ENCODE measurements around the genes PLEKHH3, RPL27, TMEM106A and CFAP97D1.

DNA sequence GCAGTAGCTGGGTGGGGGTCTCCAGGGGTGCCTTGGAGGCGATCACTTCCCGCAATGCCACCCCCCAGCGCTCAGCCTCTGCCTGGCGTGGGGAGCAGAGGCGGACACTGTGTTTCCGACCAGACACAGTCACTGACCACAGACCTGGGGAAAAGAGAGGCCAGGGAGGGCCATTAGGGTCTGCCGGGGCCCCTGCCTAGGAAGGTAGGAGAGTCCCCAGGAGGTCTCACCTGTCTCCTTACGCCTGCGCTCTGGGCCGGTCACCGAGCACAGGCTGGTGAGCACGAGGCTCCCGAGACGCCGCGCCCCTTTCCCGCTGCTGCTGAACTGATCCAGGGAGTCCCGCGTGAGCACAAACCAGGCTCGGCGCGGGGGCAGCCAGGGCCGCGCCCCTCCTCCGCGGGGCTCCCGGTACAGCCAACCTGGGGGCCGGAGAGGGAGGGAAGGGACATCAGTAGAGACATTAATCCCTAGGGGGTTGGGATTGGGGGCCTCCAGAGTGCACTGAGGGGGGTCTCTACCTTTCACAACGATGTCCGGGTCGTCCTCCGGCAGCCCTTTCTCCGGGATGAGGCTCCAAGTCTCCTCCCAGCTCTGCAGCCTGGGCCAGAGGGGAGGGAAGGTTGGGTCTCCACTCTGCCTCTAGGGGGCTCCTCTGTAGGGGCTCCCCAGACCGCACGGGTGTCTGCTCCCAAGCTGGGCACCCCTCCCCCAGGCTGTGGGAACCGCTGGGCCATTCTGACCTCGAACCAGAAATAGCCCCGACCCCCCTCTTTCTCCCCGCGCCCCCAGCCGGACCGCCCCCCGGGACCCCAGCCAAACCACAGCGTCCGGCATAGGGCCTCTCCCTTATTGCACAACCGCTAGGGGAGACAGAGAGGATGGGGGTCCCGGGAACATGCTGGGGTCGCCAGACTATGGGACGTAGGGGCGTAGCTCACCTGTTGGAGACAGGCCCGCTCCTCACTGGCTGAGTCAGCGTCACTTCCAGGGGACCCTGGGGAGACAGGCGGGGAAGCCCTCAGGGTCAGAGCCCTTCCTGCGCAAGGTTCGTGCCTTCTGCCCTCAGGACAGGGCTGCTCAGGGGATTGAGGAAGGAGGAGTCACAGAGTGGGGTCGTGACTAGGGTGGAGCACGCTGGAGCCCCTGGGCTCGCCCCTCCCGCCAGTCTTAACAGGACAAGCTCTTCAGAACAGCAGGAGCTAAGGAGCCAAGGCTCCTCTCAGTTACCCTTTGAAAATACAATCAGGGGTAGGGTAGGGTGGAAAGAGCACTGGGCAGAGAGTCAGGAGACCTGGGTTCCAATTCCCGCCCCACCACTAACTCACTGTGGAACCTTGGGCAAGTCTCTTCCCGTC, 2.9 kb downstream of the PLEKHH3 start:
- RRBS, result 3% methylated on average over 7 of the region's 61 CpGs

GRCh38 chr17:42676254-42677203, at the start of gene PLEKHH3:
TSS of gene PLEKHH3 (minus strand) at chr17:42676994.
- RRBS, result 2% methylated on average over 30 of the region's 79 CpGs

- RRBS, result no CpG with 5 or more reads among the region's 10 CpGs
Observed at GRCh38 chr17:42798058-42798326, 512 bp downstream of the COA3 start.

DNA sequence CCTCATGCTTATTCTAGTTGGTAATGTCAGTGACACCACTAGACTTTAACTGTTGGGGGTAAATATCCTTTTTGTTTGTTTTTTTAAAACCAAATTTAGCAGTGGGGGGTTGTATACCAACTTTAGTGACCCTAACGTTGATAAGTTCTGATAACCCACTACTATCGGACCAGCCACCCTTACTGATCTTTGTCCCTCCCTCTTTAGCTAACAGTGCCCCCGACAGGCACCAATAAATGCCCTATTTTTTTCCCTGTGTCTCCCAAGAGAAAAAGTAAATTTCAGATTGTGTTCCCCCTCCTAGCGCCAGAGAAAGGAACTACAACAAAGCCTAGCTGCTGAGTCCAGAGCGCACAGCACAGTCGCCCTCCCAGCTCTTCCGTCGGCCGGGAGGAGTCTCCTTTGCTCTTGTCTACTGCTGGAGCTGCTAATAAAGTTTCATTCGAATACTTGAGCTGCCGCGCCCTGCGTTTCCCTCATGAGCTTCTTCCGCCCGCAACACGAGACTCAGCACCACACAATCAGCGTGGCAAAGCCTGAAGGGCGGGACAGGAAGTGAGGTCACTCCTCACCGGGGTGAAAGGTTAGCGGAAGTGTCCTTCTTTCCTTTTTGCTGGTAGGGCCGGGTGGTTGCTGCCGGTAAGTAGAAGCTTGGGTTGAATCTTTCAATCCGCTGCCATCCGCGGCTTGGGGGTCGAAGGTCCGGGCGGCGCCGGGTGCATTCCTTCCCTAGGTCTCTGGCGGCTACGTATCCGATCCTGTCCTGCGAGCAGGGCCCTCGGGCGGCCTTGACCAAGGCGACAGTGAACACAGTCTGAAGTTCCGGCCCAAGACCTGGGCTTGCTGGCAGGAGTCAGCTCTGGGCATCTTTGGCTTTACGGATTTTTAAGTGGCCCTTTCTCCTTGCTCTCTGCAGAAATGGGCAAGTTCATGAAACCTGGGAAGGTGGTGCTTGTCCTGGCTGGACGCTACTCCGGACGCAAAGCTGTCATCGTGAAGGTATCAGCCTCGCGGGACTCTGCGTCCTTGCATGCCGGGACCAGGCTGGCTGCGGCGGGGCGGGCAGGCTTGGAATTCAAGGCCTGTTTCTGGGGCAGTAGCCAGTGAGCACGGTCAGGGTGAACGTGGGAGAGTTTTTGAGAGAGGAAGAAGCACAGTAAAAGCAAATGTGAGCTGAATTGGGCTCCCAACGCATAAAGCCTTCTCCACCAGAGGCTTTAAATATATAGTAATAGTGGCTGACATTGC, at the start of gene RPL27:
Gene RPL27 (plus strand): TSS at position 587 of the 1,248 bp plus-strand sequence.
- RRBS, result 5% methylated on average over 18 of the region's 53 CpGs

- RRBS, result no CpG with 5 or more reads among the region's 5 CpGs
Observed at GRCh38 chr17:43020058-43020587, 2.1 kb downstream of the VAT1 start.

GRCh38 chr17:43135402-43135844, 10.3 kb upstream of the BRCA1 start:
- RRBS, result no CpG with 5 or more reads among the region's 21 CpGs

- RRBS, result 4% methylated on average over 13 of the region's 56 CpGs
Observed at GRCh38 chr17:43211371-43212530, at the start of gene TMEM106A. TSS of gene TMEM106A (plus strand) at chr17:43211875.

DNA sequence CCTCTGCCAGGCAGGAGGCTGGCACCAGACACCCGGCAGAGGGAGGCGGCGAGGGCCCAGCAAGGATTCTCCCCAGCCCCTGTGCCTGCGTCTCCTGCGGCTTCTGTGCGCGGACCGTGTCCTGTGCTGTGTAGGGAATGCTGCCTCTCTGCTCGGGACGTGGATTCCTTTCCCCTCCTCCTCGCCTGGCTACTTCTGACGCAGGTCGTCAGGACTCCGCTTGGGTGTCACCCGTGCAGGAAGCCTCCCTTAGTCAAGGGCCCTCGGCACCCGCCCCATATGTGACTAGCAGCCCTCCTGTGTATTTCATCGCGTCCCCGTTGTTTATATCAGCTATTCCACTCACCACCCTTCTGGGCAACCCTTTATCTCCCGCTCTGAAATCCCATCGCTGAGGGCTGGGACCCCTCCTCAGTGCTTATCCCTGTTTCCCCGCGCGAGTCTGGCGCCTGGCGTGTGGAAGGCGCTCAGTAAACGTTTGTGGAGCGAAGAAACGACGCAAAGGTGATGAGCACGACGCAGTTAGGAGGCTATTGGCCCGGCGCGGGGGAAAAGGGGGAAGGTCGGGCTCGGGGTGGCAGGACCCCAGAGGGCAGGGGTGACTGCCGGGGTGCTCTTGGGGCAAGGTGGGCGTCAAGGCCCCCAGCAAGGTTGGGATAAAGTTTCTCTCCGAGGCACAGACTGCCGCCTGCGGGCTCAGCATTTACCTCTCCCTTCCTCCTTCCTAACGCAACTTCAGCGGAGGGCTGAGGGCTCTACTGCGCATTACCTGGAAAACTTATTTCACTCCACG, 3.3 kb upstream of the CCDC200 start:
- RRBS, result no CpG with 5 or more reads among the region's 48 CpGs

- RRBS, result no CpG with 5 or more reads among the region's 29 CpGs
Observed at GRCh38 chr17:43272544-43273118, 44.2 kb upstream of the CCDC200 start.

GRCh38 chr17:43389006-43389987, 9.5 kb upstream of the ARL4D start:
- RRBS, result no CpG with 5 or more reads among the region's 36 CpGs

GRCh38 chr17:43431683-43432300, 33.0 kb downstream of the ARL4D start:
- RRBS, result no CpG with 5 or more reads among the region's 6 CpGs

DNA sequence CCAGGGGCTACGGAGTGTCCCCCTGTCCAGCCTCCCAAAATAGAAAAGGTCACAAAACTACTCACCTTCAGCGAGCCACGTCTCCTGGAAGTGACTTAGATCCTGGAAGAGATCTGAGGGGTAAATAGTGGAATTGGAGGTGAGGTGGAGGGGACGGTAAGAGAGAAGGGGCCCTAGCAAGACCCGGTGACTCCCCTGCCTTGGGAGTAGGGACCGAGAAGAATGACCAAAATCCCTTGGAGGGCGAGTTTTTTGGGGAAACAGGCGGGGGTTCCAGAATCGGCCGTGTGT, 1.3 kb downstream of the ETV4 start:
- RRBS, result no CpG with 5 or more reads among the region's 10 CpGs

GRCh38 chr17:43578479-43579291, 32.5 kb upstream of the ETV4 start:
- RRBS, result no CpG with 5 or more reads among the region's 13 CpGs

- RRBS, result 96% methylated on average over 2 of the region's 9 CpGs
Observed at GRCh38 chr17:43665857-43666268, 4.1 kb upstream of the MEOX1 start.

DNA sequence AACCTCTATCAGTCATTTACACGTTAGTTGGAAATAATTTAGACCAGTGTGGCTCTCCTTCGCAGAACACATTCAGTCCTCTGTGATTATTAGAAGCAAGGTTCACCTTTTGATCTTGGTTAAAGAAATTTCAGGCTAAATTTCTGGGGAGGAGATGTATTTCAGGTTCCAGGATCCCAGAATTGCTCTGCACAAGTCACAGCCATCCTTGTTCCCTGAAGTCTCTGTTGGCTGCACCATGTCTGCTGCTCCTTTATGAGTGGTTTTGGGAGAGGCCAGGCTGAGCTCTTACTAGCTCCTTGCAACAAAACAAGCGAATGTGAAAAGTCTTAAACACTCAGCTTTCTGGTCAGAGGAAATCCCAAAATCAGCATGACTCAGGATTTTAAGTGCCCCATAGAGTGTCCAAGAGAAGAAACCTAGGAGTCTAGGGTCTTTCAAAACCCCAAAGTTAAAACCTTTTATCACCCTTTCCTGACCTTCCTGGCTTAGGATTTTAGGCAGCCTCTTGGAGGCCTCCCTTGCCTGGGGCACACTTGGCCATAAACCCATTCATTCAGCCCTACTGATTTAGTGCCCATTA, 37.1 kb downstream of the SOST start:
- RRBS, result no CpG with 5 or more reads among the region's 3 CpGs

GRCh38 chr17:43780239-43780572, at the start of gene CFAP97D1:
TSS of gene CFAP97D1 (plus strand) at chr17:43780435.
- RRBS, result no CpG with 5 or more reads among the region's 5 CpGs

- RRBS, result 94% methylated on average over 3 of the region's 23 CpGs
Observed at GRCh38 chr17:43829633-43830318, 3.2 kb downstream of the MPP3 start.

DNA sequence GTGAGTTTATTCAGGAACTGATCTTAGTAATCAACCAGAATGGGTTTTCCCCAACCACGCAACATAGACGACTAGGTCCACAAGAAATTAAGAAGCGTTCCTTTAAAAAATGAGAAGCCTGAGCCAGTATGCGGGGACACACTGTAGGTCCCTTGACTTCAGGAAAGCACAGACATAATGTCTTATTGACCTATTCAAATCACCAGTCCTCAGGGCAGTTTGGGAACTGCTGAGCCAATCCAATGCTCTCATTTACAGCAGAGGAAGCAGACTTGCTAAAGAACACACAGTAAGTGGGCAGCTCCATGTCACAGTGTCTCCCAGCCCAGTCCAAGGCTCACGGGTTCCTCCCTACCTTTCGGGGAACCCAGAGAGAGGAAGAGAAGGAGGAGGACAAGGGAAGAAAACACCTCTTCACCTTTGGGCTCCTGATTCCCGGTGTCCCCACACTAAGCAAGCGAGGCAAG, 2.2 kb downstream of the MPP3 start:
- RRBS, result no CpG with 5 or more reads among the region's 8 CpGs

- RRBS, result no CpG with 5 or more reads among the region's 12 CpGs
Observed at GRCh38 chr17:43831558-43832264, 1.2 kb downstream of the MPP3 start.

DNA sequence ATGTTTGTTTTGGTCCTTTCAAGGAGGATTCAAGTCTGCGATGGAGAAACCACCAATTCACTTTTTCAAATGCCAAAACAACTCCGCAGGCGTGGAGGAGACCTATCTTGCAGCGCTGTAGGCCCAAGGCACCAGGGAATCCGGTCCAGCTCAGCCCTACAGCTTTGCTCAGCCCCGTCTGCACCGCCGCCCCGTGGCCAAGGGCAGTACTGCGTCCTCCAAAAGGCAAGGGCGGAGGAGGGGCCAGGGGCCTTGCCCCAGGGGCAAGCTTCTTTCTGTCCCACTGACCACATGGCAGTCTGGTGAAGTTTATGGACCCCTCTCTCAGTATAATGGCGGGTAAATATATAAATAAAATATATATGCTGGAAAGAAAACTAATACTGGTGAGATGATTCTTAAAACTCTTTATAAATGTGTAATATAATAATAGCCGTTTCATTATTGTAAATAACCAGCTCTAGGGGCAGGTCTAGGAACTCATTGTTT, 691 bp upstream of the CD300LG start:
- RRBS, result no CpG with 5 or more reads among the region's 13 CpGs